Adrenal gland (tissue), 7 donors: ENCODE results near the genes LHFPL7, CRYBB3 and MYO18B.

DNA sequence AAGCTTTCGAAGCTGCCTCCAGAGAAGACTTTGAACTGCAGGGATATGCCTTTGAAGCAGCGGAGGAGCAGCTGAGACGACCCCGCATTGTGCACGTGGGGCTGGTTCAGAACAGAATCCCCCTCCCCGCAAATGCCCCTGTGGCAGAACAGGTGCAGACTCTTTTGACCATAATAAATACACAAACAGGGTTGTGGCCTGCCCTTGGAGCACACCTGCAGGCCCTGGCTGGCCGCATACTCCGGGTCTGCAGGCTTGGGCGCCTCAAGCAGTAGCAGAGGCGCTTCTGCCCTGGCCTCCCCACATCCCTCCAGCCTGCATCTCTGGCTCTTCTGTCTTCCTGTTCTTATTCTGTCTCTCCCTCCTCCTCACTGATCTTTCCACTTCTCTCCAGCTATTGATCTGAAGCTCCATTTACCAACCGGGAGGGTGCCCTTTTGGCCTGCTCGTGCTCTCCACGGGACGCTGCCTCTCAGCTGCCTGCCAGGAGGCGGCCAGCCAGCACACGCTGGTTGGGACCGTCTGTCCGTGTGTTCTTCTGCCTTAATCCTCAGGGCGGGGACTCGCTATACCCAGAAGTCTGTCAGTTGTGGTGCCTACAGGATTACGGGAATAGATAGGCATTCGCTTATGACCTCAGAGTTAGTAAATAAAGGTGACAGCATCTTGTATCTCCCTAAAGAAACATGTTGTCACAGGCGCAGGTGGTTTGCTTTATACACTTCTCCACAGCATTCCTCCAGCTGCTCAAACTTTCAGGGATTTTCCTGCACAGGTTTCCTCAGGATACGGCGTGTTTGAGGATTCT lies 5.2 kb downstream of the UPB1 start:
- PRO-cap, 3 experiments, result no peak in any of the 3 experiments
- RAMPAGE, long total RNA, 4 experiments, result no peak in any of the 4 experiments
- RRBS, result no CpG with 5 or more reads among the region's 25 CpGs

- PRO-cap, 3 experiments, result no peak in any of the 3 experiments
- RAMPAGE, long total RNA, 4 experiments, result no peak in any of the 4 experiments
- RRBS, result no CpG with 5 or more reads among the region's 15 CpGs
Observed at GRCh38 chr22:24898073-24898431, 48.4 kb downstream of the LHFPL7 start.

GRCh38 chr22:24946475-24946989 lies at the start of gene LHFPL7:
TSS of gene LHFPL7 (minus strand) at chr22:24946694.
- PRO-cap, 3 experiments, result no peak in any of the 3 experiments
- RAMPAGE, long total RNA, 4 experiments, result no peak in any of the 4 experiments
- RRBS, result no CpG with 5 or more reads among the region's 5 CpGs

DNA sequence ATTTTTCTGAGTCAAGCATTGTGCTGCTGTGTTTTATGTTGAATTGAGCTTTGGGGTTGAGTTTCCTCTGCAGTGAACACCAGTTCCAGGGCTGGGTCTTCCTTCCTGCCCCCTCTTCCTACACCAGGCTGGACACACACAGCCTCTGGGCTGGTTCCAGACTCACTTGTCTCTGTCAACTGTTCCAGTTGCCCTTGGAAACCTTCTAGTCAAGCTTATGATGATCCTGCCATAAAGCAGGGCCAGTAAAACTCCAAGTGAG lies 61.0 kb downstream of the KIAA1671 start:
- PRO-cap, 3 experiments, result no peak in any of the 3 experiments
- RAMPAGE, long total RNA, 4 experiments, result no peak in any of the 4 experiments

DNA sequence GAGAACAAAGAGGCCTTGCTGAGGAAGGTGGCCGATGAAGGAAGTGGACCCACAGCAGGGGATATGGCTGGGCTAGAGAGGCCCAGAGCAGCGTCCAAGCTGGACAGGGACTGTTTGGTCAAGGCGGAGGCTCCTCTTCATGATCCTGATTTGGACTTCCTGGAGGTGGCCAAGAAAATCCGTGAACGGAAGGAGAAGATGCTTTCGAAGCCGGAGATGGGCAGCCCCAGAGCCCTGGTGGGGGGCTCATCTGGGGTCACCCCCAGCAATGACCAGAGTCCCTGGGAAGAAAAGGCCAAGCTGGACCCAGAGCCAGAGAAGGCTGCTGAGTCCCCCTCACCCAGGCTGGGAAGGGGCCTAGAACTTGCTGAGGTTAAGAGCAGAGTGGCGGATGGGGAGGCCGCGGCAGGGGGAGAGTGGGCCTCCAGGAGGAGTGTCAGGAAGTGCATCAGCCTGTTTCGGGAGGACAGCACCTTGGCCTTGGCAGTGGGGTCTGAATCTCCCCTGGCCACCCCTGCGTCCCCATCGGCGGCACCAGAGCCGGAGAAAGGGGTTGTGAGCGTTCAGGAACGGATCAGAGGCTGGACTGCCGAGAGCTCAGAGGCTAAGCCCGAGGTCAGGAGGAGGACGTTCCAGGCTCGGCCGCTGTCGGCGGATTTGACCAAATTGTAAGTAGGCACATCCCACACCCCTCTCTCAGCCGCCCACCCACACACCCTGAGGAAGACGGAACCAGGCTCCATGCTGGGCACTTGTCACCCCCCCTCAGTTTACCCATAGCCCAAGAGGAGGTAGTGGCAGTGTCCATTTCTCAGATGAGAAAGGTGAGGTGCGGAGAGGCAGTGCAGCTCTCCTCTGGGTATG lies 76.6 kb downstream of the KIAA1671 start:
- PRO-cap, 3 experiments, result no peak in any of the 3 experiments
- RAMPAGE, long total RNA, 4 experiments, result no peak in any of the 4 experiments
- RRBS, result no CpG with 5 or more reads among the region's 27 CpGs

DNA sequence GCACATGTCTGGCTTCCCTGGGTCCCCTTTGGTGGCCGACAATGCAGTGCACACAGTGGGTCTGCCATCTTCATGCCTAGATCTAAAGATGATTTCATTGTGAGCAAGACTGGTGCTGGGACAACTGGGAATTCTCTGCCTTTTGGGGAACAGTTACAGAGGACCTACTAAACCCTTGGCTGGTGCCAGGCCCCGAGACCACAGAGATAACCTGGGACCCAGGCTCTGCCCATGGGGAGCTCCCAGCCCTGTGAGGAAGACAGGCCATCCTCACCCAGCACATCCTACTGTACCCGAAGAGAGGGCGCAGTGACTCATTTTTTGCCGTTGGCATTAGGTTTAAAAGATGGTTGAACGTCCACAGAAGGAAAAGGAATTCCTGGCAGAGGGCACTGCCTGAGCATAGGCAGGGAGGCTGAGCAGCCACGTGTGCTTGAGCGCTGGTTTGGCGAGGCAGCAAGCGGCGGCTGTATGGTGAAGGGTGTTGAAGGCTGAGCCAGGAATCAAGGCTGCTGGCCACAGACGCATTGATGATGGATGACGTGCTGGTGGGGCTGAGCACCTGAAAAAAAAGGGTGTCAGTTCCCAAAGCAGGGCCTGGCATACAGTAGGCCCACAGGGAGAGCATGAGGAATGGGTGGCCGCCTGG lies 112.3 kb downstream of the KIAA1671 start:
- PRO-cap, 3 experiments, result no peak in any of the 3 experiments
- RAMPAGE, long total RNA, 4 experiments, result no peak in any of the 4 experiments
- RRBS, result no CpG with 5 or more reads among the region's 14 CpGs

DNA sequence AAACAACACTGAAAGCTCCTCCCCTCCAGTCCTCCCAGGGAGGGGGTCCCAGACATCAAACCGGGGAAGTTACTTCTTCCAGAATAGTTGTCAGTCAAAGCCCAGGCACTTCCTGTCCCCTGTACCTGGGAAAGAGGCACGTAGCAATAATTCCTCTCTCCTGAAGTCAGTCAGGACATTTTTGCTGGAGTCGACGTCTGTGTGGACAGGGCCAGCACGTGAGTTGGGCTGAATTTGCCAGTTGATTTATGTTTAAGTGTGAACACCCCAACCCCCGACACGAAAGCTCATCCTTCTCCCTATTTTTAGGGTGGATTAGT lies 87.2 kb upstream of the CRYBB3 start:
- PRO-cap, 3 experiments, result no peak in any of the 3 experiments
- RAMPAGE, long total RNA, 4 experiments, result no peak in any of the 4 experiments
- RRBS, result no CpG with 5 or more reads among the region's 7 CpGs

GRCh38 chr22:25119340-25120595 lies 79.9 kb upstream of the CRYBB3 start:
- PRO-cap, 3 experiments, result no peak in any of the 3 experiments
- RAMPAGE, long total RNA, 4 experiments, result no peak in any of the 4 experiments
- RRBS, result no CpG with 5 or more reads among the region's 7 CpGs

DNA sequence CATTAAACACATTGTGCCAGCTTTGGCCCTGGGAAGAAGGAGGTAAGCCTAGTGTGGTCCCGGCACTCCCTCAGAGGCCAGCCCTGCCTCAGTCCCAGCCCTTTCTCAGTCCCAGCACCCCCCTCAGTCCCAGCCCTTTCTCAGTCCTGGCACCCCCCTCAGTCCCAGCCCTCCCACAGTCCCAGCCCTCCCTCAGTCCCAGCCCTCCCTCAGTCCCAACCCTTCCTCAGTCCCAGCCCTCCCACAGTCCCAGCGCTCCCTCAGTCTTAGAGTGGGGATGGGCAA lies 51.6 kb upstream of the CRYBB3 start:
- PRO-cap, 3 experiments, result no peak in any of the 3 experiments
- RAMPAGE, long total RNA, 4 experiments, result no peak in any of the 4 experiments
- RRBS, result no CpG with 5 or more reads among the region's 2 CpGs

- PRO-cap, 3 experiments, result no peak in any of the 3 experiments
- RAMPAGE, long total RNA, 4 experiments, result no peak in any of the 4 experiments
- RRBS, result no CpG with 5 or more reads among the region's 20 CpGs
Observed at GRCh38 chr22:25199601-25200309, at the start of gene CRYBB3. TSS of gene CRYBB3 (plus strand) at chr22:25199858.

- PRO-cap, 3 experiments, result no peak in any of the 3 experiments
- RAMPAGE, long total RNA, 4 experiments, result no peak in any of the 4 experiments
- RRBS, result no CpG with 5 or more reads among the region's 4 CpGs
Observed at GRCh38 chr22:25471448-25472171, 92.9 kb upstream of the GRK3 start.

GRCh38 chr22:25666450-25666805 lies 75.6 kb upstream of the MYO18B start:
- PRO-cap, 3 experiments, result no peak in any of the 3 experiments
- RAMPAGE, long total RNA, 4 experiments, result no peak in any of the 4 experiments
- RRBS, result no CpG with 5 or more reads among the region's 6 CpGs

- PRO-cap, 3 experiments, result no peak in any of the 3 experiments
- RAMPAGE, long total RNA, 4 experiments, result no peak in any of the 4 experiments
- RRBS, result no CpG with 5 or more reads among the region's 13 CpGs
Observed at GRCh38 chr22:25698406-25699029, 43.5 kb upstream of the MYO18B start.

- PRO-cap, 3 experiments, result peak in 1 of 3 experiments; most common plus-strand start chr22:25741981 (in 1); most common minus-strand start chr22:25741854 (in 1)
- RAMPAGE, long total RNA, 4 experiments, result no peak in any of the 4 experiments
- RRBS, result 95% methylated on average over 8 of the region's 36 CpGs
Observed at GRCh38 chr22:25741649-25742628, at the start of gene MYO18B. TSS of gene MYO18B (plus strand) at chr22:25742188.

DNA sequence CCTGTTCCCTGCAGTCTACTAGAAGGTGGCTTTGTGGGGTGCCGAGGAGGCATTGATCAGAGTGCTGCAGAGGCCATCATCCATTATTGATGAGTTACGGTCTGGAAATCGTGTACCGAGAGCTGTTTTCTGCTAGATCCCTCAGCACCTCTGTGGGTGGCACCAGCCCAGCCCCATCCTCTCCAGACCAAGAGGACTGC lies 131.1 kb downstream of the MYO18B start:
- PRO-cap, 3 experiments, result no peak in any of the 3 experiments
- RAMPAGE, long total RNA, 4 experiments, result no peak in any of the 4 experiments
- RRBS, result no CpG with 5 or more reads among the region's 4 CpGs

- PRO-cap, 3 experiments, result no peak in any of the 3 experiments
- RAMPAGE, long total RNA, 4 experiments, result no peak in any of the 4 experiments
- RRBS, result 43% methylated on average over 1 of the region's 12 CpGs
Observed at GRCh38 chr22:26416736-26417373, 12.2 kb upstream of the ASPHD2 start.

- PRO-cap, 3 experiments, result no peak in any of the 3 experiments
- RAMPAGE, long total RNA, 4 experiments, result no peak in any of the 4 experiments
- RRBS, result no CpG with 5 or more reads among the region's 7 CpGs
Observed at GRCh38 chr22:26487765-26488781, 4.4 kb downstream of the SRRD start.

GRCh38 chr22:26586350-26587150 lies 3.4 kb downstream of the TPST2 start:
- PRO-cap, 3 experiments, result peak in 1 of 3 experiments; most common plus-strand start chr22:26586727 (in 1); most common minus-strand start chr22:26586585 (in 1)
- RAMPAGE, long total RNA, 4 experiments, result no peak in any of the 4 experiments
- RRBS, result no CpG with 5 or more reads among the region's 15 CpGs

DNA sequence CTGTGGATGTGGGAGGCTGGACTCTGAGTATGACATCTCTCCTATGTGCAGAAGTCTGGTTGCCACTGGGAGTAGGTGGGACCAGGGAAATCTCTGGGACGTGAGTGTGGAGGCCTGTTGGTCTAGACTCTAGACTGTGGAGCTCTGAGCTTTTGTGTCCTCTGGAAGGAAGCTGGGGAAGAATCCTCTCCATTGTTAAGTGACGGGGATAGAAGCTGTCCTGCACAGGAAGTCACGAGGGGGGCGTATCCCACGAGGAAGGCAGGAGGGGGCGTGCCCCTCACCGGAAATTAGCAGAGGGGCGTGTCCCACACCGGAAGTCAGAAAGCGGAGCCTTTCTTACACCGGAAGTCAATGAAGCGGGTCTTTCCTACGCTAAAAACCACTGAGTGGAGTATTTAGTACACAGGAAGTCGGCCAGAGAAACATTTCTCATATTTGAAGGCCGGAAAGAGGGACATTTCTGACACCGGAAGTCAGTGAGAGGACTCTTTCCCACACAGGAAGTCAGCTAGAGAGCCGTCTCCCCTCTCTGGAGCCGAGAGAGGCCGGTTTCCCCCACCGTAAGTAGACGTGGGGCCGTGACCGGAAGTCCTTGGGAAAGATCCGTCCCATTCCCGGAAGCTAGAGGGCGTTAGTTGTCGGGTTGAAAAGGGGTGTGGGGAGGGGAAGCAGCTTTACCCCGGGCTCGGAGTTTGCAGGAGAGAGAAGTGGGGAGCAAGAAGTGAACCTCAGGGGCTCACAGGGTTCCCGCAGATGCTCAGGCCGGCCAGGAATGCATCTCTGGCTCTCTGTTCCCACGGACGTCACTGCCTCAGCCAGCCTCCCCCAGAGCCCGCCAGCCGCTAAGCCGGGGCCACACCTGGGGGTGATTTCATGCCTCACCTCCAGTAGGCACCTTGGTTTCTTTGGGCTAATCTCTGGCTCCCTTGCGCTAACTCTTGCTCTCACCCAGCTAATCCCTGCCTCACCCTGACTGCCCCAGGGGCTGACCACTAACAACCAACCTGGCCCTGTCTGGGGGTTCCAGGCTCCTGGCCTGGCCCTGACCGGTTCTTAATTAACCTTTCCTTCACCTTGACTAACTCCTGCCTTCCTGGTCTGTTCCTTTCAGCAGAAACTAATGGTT lies 51.0 kb downstream of the CRYBA4 start:
- PRO-cap, 3 experiments, result peak in 3 of 3 experiments; most common plus-strand start position 323 of the sequence (in 2); most common minus-strand start position 185 of the sequence (in 2)
- RAMPAGE, long total RNA, 4 experiments, result start-site peak on the plus strand in 1 of 4 experiments, centred at positions 348 to 541 of the sequence, 15 to 28 reads per replicate
- RRBS, result 1% methylated on average over 20 of the region's 38 CpGs

DNA sequence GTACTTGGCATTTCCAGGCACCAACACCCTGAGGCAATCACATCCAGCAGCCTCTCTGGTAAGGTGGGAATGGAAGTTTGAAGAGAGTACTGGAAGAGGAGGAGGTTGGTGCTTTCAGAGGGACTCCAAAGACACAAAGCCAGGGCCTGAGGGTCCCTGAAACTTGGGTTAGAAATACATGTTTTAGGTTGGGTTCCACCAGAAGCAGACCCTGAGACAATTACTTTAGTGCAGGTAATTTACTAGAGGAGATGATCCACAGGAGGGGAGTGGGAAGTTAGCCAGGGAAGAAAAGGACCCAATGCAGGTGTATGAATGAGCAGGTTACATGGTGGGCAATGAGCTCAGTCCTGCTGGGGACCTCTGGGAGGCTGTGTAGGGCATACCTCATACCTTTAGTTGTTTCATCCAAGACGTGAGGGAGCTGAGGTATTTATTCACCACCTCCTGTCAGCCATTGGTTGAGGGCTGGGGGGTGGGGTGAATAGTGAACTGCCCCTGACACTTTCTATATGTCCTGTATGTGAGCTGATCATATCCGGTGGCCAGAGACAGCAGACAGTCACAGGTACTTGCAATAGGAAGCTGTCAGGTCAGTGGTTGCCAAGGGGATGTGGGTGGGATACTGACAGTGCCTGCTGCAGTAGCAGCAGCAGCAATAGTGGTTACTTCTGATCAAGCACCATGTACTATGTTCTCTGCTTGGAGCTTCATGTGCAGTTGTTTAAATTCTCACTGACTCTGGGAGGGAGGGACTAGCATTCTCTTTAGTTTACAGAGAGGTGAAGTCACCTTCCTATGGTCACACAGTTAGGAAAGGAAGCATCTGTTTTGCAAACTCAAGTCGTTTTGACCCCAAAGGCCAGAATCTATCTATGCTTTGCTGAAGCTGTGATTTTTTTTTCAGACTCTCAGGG lies 89.4 kb downstream of the CRYBA4 start:
- PRO-cap, 3 experiments, result no peak in any of the 3 experiments
- RAMPAGE, long total RNA, 4 experiments, result no peak in any of the 4 experiments
- RRBS, result no CpG with 5 or more reads among the region's 3 CpGs